ENCODE measurements around the genes TEKT5 and NUBP1.

- RRBS, result no CpG with 5 or more reads among the region's 6 CpGs
These were observed 28.7 kb downstream of the USP7 start for GRCh38 chr16:8934988-8935441.

GRCh38 chr16:9051194-9051882 is 40.1 kb upstream of the HAPSTR1 start:
- RRBS, result no CpG with 5 or more reads among the region's 14 CpGs

DNA sequence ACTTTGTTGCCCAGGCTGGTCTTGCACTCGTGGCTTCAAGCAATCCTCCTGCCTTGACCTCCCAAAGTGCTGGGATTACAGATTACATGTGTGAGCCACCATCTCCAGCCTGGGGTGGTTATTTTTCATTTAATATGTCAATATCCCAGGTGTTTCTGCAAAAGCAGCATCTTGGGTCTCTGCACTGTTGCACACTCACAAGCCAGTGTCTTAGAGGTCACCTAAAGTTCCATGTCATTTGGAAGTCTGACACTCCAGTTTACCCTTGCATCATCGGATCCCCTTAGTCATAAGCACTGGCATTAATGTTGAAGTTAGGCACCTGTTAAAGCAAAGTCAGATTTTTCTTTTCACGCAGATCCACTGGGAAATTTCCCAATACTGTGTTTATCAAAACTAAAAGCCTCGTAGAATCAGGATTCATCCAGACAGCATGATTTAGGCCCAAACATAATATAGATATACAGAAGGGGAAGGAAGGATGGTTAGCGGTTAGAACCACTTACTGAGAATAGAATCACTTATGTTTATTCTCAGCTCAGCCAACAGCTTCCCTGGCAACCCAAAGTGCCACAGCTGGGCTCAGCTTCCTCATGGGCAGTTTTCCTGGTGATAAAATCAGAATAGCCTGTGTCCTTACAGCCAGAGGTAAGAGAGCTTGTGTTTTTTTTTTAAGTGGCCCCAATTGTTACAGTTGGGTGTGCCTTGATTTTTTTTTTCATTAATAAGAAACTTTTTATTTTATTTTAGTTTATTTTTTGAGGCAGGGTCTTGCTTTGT is 30.1 kb upstream of the HAPSTR1 start:
- RRBS, result no CpG with 5 or more reads among the region's 5 CpGs

DNA sequence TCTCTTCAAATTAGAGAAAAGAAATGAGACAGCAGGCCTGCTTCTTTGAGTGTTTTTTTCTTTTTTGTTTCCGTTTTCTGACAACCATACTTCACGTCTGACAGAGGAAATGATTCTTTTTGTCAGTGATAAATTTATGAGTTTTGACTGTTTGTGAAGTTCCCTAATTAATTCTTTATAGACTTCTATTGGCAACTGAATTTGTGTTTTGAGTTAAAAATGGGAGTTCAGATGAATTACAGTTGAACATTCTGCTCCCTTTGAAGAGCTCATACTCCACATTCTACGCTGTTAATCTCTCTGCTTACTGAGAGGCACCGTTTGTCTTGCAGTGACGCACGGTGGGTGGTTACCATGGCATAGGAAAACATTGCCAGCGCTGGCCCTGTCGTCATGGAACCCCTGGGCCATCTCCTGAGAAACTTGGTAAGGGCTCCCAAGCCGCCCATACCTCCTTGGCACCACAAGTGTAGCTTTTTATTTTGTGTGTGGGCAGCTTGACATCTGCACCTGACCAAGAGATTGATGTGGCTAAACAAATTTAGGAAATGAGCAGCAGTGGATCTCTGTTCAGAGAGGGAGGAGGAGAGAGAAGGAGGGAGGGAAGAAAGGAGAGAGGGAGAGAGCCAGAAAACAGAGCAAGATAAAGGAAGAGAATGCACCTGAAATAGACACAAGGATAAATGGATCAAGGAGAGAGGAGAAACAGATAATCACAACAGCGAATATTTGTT is 398.4 kb downstream of the HAPSTR1 start:
- RRBS, result no CpG with 5 or more reads among the region's 10 CpGs

GRCh38 chr16:9610671-9611049 is 519.2 kb downstream of the HAPSTR1 start:
- RRBS, result no CpG with 5 or more reads among the region's 5 CpGs

GRCh38 chr16:10080409-10080781 is 101.8 kb downstream of the GRIN2A start:
- RRBS, result no CpG with 5 or more reads among the region's 8 CpGs

DNA sequence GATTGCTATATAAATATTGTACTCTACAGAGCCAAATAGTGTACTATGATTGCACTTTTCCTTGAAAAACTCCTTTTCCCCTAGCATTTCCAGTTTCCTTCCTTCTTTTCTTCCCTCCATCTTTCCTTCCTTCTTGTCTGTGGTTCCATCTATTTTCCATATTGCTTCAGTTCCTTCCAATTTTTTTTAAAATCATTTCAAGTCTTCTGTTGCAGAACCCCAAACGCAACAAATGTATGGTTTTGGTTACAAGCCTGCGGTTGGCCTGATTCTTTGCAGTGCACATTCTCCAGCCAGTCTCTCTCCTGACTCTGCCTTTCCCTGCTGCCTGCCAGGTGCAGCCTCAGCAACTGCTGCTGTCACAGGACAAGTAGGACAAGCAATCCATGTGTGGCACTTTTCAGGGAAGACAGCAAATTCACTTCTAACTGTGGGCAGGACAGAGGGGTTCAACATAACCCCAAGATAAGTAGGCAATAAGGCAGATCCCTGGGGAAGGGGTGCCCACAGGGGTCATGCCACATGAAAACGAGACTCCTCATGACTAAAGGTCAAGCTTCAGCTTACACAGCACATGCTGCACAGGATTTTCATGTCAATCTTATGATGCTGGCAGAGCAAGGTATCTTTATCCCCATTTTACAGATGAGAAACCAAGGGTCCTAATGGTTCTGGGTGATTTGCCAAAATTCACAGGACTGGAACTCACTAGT is 24.1 kb downstream of the EMP2 start:
- RRBS, result no CpG with 5 or more reads among the region's 3 CpGs

- RRBS, result no CpG with 5 or more reads among the region's 4 CpGs
These were observed 15.7 kb downstream of the EMP2 start for GRCh38 chr16:10564636-10565102.

DNA sequence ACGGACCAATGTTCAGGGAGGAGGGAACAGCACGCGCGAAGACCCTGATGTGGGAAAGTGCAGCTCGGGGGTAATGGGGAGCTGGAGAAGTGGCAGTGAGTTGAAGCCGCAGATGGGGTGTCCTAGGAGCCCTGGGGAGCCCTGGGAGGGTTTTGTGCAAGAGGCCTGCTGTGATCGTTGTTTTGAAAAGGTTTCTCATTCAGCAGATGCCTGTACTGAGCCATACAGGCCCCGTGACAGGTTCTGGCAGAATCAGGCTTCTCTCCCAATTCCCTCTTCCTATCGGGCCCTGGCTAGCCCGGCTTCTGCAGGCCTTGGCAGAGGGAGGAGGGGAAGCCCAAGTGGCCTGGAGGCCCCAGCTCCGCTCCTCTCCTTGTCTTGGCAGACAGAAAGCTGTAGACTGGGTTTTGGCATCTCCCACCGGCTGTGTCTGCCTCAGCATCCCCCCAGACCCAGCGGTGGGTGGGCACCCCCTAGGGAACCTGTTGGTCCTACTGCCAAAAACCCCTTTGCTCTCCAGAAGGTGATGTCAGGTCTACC is 38.4 kb upstream of the EMP2 start:
- RRBS, result no CpG with 5 or more reads among the region's 13 CpGs

DNA sequence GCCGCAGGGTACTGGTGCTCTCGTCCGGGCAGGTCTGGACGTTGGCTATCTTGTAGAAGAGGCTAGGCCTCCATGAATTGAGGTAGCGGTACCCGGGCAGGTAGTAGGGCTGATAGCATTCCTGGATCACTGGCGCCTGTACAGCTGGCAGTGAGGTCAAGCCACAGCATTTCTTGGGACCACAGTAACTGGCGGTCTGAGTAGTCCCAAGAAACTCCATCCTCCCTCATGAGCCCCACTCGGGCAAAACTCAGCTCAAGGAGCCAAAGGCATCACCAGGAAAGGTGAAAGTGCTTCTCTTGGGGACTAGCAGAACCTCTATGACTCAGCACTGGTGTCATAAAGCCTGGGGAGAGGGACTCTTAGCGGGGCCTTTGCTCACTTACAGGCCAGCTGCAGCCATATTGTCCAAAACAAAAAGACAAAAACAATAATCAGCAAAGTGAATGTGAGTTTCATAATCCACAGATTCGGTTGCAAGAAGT is at the start of gene TEKT5:
TSS of gene TEKT5 (minus strand) at position 277 of the 485 bp plus-strand sequence.
- RRBS, result 61% methylated on average over 4 of the region's 11 CpGs

DNA sequence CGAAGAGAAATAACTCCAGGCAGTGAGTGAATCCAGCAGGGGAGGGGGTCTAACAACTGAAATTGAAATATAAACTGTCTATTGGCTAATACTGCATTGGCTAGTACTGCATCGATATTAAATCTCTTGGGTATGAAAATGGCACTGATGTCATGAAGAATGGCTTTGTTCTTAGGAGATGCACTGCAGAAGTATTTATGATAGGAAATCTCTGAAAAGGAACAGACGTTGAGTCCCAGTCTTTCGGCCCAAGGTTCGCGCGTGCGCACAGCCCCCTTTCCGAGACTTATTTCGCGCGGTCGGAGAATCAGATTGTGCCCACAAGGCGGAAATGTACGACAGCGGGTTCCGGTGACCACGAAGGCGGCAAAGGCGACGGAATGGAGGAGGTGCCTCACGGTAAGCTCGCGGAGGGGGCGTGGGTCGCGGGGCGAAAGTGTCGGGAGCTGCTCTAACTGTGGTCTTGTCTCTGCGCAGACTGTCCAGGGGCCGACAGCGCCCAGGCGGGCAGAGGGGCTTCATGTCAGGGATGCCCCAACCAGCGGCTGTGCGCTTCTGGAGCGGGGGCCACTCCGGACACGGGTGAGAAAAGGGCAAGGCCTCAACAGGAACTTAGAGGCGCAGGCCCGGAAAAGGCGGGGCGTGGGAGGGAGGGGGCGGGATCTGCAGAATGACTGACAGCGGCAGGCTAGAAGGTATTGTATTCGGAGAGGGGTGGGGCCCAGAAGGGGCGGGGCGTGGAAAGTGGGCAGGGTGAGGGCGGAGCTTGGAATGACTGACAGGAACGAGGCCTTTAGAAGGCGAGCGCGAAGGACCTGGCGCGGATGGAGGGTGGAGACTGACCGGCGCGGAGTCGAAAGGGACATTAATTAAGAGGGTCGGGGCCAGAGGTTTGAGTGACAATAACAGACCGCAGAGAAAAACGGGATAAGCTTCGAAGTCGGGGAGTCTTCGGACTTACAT is at the start of gene NUBP1:
TSS of gene NUBP1 (plus strand) at position 359 of the 963 bp plus-strand sequence.
- RRBS, result 2% methylated on average over 4 of the region's 64 CpGs

- RRBS, result no CpG with 5 or more reads among the region's 21 CpGs
These were observed 10.3 kb upstream of the TVP23A start for GRCh38 chr16:10828756-10829514.

DNA sequence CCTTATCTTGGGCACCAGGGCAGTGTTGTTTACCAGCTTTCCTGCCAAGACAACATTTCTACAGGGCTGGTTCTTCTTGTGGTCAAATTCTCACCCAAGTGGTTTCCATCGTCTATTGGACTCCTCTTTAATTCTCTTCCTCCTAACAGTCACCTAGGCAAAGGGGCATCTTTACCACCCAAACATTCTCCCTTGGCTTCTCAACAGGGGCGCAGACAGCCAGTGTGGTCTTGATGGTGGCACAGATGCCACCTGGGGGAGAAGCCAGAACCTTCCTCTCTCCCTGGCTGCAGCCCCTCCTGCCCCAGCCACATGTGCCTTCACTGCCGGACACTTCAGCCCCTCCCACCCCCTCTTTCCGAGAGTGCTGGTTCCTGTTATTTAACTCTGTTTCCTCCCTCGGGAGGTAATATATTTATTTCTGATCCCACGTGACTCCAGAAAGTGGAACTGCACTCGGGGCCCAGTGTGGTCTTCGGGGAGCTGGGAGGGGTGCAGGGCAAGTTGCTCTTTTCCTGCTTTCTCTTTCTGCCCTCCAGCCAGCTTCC is 8.5 kb upstream of the CIITA start:
- RRBS, result no CpG with 5 or more reads among the region's 8 CpGs

DNA sequence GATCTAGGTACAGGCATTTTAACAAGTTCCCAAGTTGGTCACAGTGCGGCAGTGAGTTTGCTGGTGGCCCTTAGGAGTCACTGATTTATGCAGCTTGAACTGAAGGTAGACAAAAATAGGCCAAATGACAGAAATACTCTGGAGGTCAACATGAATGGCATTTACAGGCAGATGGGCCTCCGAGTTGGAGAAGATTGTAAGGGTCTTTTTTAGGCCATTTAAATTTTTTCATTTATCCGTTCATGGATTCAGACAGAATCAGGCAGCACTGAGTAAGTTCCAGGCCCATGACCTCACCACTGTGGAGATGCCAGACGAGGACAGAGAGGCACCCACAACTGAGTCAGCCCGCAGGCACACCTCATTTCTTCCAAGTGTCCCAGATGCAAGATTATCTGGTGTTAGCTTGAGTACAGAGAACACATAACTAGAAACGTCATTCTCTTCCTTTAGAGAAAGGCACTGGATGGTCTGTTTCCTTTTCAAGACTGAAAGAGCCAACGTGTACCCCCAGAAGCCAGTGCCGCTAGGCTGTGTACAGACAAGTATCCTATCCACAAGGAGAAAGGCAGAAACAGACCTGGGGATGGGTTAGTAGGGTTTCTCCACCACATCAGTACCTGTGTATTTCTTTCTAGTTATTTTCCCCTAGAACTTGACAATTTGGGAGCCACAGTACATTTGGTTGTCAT is 16.9 kb downstream of the CLEC16A start:
- RRBS, result no CpG with 5 or more reads among the region's 8 CpGs

DNA sequence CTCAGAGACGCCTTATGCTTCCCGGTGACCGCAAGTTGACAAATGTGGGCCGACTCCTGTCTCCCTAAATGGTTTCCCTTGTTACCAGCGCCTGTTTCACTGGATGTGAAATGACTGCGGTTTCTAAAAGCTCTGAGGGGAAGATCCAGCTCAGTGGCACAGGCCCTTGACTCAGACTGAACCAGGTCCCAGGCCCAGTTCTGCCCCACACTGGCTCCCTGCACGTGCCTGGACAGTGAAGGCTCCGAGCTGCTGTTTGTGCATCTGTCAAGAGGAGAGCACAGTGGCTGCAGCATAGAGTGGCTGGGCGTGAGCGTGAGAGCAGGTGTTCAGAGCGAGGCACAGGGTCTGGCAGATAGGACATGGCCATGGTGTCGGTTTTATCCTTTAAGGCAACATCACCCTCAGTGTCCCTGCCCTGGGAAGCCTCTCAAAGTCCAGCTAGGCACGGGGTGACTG is 19.9 kb downstream of the CLEC16A start:
- RRBS, result no CpG with 5 or more reads among the region's 13 CpGs

GRCh38 chr16:10992751-10993317 is 48.5 kb downstream of the CLEC16A start:
- RRBS, result no CpG with 5 or more reads among the region's 9 CpGs

DNA sequence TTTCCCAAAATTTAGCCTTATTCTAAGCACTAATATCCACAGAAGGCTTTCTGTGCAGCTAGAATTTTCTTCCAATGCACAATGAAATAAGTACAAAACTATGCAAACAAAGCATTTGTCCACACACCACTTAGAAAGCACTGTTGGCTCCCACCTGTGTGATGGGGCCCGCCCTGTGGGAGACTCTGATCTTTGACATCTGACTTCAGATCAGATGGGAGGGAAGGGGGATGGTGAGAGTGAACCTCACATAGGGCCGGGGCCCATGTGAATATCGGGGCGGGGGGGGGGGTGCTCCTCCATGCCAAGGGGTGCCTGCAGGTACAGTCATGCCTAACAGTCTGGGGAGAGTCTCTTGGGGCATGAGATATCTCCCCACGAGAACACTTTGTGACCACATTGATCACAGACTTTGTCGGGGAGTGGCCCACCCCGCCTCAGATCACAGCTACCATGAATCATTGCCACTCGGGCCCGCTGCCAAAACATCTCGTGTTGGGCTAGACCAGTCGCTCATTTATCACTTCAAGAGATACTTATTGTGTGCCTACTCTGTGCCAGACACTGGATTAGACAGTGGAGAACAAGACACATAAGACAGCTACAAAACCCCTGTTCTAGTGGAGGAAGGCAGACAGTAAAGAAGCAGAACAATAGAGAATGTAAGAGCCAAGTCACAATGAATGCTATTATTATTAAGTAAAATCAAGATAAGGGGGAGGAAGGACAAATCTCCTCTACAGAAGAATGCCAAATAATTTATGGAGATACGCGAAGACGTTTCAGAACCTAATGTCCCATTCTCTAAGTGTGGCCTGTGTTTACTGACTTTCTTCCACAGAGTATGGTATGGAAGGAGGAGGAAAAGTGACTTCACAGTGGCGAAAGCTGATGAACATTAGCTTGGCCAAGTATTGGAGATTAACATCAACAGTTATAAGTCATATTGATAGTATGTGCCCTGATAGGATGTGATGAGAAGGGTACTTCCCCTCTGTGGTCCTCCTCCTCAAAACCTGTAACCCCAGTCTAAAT is 72.7 kb downstream of the CLEC16A start:
- RRBS, result no CpG with 5 or more reads among the region's 15 CpGs

GRCh38 chr16:11131750-11132079 is 124.3 kb downstream of the SOCS1 start:
- RRBS, result no CpG with 5 or more reads among the region's 7 CpGs

- RRBS, result no CpG with 5 or more reads among the region's 17 CpGs
These were observed 120.5 kb downstream of the SOCS1 start for GRCh38 chr16:11135311-11136176.

- RRBS, result no CpG with 5 or more reads among the region's 8 CpGs
These were observed 50.0 kb downstream of the SOCS1 start for GRCh38 chr16:11205995-11206462.

Measured in AG09309 (cell line).